Foreskin keratinocyte (primary cell): ENCODE results near the gene CD300LB.

DNA sequence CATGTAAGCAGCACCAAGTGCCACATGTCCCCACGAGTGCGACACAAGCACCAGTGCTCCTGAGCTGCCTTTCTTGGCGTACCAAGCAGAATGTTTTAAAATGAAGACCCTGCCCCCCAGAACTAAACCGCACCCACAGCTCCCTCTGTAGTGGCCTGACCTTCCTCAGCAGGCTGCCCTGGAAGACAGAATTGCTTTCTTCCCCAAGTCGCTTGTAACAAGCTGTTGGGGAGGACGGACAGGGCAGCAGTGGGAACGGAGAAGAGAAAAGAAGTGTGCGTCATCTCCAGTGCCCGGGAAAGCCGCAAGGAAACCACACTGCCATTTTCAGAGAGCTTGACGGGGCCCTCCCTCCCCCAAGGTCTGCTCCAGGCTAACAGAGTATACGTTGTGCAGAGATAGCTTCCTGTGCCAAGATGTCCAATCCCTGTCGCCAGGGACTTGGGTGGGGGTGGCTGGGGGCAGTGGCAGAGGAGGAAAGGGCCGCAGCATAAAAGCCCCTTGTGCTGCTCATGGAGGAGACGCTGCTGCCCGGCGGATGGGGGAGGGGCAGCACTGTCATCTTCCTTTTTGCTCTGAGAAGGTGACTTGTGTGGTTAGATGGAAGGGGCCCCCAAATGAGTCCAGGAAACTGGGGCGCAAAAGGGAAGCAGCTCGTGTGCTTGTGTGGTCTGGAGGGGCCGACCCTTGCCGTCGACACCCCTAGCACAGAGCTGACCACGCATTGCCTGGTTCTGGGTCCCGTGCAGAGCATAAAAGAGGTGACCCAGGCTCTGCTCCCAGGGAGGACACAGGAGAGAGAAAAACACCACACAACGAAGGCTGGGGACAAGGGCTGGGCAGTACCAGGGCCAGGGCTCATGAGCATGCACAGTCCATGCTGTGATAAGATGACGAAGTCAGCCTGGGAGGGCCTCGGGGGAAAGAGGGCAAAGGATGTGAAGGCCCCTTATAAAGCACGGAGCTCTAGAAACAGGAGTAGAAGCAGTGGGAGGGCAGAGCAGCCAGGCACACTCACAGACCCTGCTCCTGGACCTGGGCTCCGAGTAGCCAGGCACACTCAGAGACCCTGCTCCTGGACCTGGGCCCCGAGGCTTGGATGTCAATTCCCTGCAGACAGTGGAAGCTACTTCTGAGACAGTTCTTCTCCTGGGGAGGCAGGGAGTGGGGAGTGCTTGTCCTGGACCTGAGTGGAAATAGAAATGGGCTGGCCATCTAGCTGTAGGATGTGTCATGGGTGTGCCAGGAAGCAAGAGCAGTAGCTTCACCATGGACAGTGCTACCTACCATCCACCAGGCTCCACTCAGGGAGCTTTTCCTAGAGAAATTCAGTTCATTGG, 372.7 kb downstream of the SLC39A11 start:
- RAMPAGE, total RNA, result no peak

DNA sequence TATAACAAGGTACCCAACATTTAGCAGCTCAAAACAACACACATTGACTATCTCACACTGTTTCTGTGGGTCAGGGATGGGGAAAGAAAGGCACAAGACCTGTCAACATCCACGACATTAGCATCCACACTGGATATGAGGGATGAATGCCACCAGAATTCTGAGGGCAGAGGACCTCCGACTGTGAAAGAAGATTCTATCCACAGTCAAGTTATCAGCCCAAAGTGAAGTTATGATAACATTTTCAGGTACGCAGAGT, 297.8 kb downstream of the SLC39A11 start:
- RAMPAGE, total RNA, result no peak

DNA sequence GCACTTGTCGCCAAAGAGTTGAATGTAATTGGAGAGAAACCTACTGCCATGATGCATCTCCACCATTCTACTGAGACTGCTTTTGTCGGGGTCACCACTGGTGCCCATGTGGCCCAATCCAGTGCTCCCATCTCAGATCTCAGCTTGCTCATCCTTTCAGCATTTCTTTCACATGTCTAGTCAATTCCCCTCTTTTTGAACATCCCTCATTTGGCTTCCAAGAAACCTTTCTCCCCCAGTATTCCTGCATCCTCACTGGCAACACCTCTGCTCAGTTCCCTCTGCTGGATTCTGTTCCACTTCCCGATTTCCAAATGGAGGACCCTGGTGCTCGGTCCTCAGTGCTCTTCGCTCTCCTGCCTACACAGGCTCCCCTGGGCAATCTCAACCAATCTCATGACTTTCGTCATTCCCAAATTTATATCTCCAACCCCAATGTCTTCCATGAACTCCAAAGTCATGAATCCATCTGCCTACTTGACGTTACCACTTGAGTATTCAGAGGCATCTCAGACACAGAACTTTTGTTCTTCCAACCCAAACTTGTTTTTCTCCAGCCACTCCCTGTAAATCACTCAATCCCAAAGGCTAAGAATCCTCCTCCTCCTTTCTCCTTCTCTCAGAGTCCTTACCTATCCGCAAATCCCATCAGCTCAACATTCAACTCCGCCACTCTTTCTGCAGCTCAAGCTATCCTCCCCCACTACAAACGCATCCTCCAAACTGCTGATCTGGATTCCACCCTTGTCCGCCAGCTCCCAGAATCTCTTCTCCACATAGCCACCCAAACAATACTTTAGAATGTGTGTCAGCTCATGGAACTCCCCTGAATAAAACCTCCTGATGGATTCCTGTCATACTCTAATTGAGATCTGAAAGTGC, 206.4 kb downstream of the SLC39A11 start:
- RAMPAGE, total RNA, result no peak

GRCh38 chr17:73211646-73212188, 18.9 kb downstream of the COG1 start:
- RAMPAGE, total RNA, result no peak

- RAMPAGE, total RNA, result no peak
Observed at GRCh38 chr17:73476867-73477365, 165.1 kb upstream of the CDC42EP4 start.

GRCh38 chr17:73566608-73567926, 77.2 kb downstream of the SDK2 start:
- RAMPAGE, total RNA, result no peak

DNA sequence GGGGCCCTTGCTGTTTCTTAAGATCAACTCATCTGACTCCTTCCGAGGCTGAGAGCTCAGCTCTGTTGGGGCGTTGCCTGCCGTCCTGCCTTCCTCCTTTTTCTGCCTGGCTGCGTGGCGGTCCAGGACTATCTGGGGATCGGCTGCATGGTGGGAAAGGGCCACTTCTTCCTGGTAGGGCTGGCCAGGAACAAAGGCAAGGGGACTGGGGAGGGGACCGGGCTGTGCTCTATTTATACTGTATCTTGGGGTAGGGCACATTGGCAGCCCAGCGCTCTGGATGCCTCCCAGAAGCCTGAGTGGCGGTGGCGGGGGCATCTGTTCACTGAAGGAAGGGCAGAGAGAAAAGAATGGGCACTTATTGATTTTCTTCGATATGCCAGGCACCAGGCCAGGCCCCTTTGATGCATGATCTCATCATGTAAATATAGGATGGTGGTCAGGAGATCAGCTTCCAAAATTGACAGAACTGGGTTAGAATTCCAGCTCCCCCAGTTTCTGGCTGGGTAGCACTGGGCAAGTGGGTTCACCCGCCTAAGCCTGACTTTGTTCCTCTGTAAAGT, 103.4 kb upstream of the SDK2 start:
- RAMPAGE, total RNA, result no peak

GRCh38 chr17:73901697-73902546, 257.7 kb upstream of the SDK2 start:
- RAMPAGE, total RNA, result no peak

DNA sequence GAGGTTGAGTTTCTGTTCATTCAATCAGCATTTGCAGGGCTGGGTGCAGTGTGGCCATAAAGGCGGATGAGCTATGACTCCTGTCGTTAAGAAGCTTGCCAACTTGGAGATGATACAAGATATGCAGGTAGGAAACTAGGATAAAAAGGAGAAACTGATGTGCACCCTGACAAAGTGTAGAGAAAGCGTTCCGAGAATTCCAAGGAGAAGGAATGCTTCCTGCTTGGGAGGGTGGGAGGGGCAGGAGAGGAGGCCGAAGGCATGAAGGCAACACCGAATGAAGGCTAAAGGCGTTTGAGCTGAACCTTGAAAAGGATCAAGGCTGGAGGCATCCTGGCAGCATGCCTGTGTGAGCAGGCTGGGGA, 199.1 kb upstream of the RPL38 start:
- RAMPAGE, total RNA, result no peak

- RAMPAGE, total RNA, result no peak
Observed at GRCh38 chr17:74012368-74013005, 191.0 kb upstream of the RPL38 start.

DNA sequence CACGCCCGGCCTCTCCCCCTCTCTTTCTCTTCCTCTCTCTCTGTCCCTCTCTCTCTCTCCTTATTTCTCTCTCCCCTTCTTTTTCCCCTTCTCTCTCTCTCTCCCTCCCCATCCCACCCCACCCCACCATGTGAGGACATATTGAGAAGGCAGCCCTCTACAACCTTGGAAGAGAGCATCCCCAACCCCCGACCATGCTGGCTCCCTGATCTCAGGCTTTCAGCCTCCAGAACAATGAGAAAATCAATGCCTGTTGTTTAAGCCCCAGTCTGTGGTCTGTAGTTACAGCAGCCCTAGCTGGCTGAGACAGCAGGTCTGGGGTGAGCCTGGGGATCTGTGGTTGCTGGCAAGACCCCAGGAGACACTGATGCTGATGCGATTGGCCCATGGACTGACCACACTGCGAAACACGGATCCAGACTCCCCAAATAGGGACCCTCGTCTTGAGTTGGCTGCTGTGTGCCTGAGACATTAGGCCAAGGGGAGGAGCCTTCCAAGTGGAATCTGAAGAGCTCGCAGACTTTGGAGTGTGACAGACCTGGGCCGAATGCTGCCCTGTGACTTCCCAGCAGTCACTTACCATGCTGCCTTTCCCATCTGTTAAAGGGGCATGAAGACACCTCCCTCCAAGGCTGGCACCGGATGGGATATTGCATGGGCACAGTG, 148.0 kb upstream of the RPL38 start:
- RAMPAGE, total RNA, result no peak

- RAMPAGE, total RNA, result no peak
Observed at GRCh38 chr17:74212000-74212431, 1.4 kb upstream of the TTYH2 start.

DNA sequence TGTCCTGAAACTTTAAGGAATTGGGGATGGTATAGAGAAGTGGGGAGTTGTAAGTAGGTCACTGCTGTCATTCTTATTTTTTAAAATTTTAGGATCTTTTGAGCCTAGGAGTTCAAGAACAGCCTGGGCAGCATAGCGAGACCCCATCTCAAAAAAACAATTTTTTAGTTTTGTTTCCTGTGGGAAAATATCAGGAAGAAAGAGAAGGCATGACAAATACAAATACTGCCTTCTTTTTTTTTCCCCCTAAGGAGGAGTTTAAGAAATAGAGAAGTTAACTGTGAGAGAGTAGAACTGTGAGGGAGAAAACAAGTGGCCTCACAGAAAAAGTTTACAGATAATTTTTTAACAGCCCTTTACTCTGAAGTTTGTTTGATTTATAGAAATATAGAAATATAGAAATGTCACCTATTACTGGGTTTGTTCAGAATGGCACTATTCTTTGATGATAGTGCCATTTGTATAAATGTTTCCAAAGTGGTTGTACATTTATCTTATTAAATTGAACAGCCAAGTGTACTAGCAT, 21.1 kb downstream of the TTYH2 start:
- RAMPAGE, total RNA, result no peak

GRCh38 chr17:74239150-74239536, 25.8 kb downstream of the TTYH2 start:
- RAMPAGE, total RNA, result no peak

DNA sequence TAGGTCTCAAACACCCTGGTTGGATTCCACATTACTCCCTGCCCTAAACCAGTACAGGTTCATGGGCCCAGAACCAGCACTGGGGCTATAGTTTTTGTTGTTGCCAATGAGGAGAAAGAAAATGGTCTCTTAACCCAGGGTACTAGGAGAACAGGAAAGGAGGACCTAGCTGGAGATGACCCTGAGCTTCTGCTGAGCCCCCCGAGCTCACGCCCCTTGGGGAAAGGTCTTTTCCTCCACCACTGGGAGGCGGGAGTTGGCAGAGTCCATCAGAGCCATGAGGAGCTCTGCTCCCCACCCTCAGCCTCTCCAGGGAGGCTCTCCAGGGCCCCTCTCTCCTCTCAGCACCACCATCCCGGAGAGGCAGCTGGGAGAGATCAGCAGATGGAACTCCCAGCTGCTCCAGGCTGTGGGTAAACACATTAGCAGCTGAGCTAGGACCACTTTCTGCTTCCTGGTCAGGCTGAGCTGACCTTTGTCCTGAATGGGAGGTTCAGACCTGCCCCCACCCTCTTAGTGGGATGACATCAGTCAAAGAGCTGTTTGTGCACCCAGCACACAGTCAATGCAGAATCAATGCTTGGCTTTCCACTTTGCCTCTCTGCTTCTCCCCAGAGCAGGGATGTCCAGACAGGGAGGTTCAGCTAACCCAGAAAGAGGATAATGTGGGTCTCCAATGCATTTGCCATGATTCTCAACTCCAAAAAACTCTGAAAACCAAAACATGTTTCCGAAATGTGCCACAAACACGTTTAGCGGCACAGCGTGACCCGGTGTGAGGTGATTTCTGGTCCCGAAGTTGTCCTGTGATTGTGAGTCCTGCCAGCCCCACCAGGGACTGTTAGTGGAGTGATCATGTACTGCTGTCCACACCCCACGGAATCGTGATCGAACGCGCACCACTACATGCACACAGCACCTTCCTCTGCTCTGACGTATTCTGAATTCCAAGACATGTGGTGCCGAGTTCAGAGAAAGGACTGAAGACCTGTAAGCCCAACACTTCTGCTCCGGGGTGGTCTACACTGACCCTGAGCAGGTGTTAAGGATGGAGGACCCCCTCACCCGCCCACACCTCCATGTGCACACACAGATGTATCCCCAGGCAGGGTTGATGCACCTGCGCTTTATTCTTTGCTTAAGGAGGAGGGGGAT, 6.7 kb downstream of the GPR142 start:
- RAMPAGE, total RNA, result no peak

DNA sequence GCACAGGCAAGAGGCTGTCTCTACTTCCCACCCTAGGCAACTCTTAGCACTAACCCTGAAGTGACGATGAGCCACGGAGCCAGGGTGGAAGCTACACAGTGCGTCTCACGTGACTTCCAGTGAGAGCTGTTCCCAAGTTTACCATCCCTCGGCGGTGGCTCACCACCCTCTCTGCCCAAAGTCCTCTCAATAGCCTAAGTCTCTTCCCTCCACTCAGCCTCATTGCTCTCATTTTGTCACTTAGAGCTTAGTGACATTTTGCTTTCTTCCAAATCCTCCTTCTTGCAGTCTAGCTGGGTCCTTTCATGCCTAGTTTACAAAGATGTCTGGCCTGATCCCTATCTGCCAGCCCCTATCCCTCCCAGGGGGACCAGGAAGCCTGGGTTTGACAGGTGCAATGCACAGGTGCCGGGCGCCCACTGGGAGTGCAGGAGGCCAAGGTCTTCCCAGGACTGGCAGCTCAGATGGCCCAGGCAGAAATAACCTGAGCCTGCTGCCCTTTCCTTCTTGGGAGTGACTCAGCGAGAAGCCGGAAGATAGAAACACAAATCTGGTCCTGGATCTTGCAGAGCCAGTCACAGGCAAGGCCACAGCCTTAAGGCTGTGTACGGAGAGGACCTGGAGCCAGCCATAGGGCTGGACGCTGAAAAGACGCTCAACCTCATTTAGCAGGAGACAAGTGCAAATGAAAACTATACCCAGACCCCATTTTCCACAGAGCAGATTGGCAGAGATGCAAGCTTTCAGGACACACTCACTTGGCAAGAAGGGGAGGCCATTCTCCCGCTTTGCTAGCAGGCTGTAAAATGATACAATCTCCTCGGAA, 27.6 kb downstream of the GPR142 start:
- RAMPAGE, total RNA, result no peak

DNA sequence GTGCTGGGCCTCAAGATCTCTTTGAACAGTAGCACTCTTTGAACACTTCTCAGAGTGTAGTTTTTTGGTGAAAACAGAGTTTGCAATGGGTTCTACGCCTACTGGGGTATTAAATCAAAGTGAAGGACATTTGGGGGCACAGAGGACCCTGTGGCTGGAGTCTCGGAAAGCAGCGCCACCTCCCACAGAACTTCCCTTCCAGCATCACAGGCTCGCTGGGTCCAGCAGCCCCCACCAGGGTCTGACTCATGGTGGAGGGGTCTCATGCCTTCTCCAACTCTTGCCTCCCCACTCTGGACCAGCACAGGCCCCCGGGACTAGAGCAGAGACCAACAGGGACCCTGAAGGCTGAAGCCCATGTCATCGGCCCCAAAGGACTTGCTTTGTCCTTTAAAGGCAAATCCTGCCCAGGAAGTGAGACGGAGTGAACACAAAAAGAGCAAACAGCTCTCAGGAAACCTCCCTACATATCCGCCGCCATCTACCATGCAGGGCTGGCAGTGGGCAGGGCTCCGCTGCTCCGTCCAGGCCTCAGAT, 2.3 kb upstream of the GPRC5C start:
- RAMPAGE, total RNA, result no peak

GRCh38 chr17:74449559-74450182, 16.8 kb upstream of the CD300A start:
- RAMPAGE, total RNA, result no peak

DNA sequence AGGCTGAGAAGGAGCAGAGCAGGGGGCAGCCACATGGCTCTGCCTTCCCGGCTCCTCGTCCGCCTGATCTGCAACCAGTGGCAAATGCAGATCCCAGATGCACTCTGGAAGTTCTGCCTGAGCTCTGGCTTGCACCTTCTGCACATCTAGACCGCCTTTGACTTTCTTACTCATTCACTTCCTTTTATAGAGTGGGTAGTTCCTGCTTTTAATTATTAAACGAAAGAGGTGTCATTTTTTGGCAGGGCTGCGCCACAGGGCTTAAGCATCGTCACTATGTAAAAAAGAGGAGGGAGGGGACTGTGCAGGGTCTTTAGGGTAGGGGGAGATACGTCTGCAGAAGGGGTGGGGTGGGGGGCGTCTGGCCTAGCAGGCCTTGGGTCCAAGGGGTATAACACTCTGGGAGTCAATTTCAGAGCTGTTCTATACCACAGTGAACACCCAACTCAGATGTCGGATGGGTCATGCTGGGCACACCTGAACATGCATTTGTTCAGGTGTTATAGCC, at the start of gene CD300LB:
TSS of gene CD300LB (minus strand) at position 160 of the 508 bp plus-strand sequence.
- RAMPAGE, total RNA, result no peak

GRCh38 chr17:74605004-74605921, 13.2 kb upstream of the CD300LD start:
- RAMPAGE, total RNA, result no peak